GM23248 (cell line): ENCODE measurements around a stretch of chr21.

- RAMPAGE, long total RNA, result no peak
Observed at GRCh38 chr21:46636730-46637486, 1.4 kb downstream of the PRMT2 start.

- RAMPAGE, long total RNA, result no peak
Observed at GRCh38 chr21:46661118-46661678, 25.7 kb downstream of the PRMT2 start.